ENCODE measurements around a stretch of chr22.

DNA sequence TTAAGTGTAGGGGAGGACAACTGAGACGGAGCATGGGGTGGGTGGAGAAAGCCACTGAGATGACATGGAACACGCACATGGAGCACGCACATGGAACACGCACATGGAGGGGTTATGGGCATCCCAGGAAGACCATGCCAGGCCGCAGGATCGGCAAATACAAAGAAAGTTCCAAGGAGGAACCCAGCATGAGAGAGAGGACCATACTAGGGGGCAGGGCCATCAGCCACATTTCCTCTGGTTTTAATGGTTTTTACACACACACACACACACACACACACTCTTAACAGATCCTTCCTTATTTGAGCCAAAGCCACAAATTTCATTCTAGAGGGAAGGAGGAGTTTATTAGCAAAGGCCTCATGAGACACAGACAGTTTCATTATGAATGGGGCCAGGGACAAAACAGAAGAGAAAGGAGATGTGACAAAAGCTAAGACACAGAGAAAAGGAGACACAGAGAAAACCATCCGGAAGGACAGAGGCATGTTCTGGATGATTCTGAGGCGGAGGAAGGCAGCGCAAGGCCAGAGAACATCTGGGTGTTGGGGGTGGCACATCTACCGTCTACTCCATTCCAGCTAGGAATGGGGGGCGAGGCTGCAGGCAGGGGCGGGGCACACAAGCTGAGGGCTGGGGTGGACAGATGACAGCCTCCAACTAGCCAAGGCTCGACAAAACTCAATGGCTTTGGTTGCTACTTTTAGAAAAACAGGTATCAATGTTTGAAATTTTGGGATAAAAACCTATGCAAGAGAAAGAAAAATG, 32.2 kb upstream of the ARFGAP3 start:
- PRO-cap = no peak

- PRO-cap = no peak
These were observed 72.3 kb upstream of the ARFGAP3 start for GRCh38 chr22:42929323-42929814.

DNA sequence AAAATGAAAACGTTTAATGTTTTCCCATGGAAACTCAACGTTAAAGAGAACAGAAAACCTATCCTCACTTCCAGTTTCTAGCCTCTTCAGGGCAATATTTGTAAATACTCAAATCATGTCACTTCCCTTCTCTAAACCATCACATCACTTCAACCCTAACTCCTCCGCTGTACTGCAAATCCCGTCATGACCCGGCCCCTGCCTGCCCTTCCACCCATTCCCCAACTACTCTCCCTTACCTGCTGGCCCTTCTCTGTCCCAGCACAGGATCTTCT, 74.8 kb upstream of the ARFGAP3 start:
- PRO-cap = no peak

DNA sequence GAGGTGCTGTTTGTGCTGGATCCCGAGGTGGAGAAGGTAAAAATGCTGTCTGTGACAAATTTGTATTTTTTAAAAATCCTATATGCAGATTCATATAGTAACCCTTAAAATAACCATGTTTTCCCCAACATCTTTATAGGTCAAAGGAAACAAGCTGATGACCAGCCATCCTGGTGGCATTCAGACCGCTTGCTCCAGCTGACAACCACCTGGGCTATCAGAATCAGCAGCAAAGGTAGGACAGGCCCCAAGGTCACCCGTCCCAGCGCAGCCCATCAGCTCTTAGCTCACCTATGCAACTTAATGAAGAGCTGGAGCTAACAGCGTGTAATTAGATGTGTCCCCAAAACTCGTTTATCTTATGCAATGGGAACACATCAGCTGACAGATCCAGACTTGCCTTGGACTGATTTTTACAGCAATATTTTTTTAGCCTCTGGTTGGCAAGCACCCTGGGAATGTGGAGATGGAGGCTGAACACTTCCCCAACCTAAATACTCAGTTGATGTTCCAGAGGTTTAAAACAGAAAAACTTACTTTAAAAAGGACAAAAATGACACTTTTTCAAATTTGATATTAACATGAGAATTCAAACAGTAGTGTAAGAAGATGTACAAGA, 76.0 kb downstream of the PACSIN2 start:
- PRO-cap = no peak

DNA sequence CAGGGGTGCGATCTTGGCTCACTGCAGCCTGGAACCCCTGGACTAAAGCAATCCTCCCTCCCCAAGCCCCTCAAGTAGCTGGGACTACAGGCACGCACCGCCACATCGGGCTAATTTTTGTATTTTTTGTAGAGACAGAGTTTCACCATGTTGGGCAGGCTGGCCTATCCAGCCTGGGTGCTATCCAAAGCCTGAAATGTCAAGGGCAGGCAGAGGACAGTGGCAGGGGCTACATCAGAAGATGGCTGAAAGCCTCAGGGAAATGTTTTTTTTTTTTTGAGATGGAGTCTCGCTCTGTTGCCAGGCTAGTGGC, 12.5 kb upstream of the PACSIN2 start:
- PRO-cap = no peak

GRCh38 chr22:43103904-43104430, 6.6 kb upstream of the BIK start:
- PRO-cap = no peak

DNA sequence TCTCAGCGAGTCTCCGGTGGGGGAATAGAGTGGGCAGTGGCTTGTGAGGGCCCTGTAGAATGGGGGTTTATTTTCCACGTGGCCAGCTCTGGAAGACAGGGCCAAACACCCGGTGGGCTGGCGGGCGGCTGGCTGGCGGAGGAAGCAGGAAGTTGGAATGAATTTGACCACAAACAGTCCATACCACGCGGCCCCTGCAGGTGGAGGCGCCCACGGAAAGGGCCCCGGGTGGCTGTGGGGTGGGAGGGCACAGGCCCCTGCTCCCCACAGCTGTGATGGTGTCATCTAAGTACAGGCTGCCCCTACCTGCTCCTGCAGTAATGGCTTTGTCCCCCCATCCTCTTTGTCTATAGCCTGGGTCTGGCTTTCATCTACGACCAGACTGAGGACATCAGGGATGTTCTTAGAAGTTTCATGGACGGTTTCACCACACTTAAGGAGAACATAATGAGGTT, 15.0 kb downstream of the MCAT start:
- PRO-cap = no peak

DNA sequence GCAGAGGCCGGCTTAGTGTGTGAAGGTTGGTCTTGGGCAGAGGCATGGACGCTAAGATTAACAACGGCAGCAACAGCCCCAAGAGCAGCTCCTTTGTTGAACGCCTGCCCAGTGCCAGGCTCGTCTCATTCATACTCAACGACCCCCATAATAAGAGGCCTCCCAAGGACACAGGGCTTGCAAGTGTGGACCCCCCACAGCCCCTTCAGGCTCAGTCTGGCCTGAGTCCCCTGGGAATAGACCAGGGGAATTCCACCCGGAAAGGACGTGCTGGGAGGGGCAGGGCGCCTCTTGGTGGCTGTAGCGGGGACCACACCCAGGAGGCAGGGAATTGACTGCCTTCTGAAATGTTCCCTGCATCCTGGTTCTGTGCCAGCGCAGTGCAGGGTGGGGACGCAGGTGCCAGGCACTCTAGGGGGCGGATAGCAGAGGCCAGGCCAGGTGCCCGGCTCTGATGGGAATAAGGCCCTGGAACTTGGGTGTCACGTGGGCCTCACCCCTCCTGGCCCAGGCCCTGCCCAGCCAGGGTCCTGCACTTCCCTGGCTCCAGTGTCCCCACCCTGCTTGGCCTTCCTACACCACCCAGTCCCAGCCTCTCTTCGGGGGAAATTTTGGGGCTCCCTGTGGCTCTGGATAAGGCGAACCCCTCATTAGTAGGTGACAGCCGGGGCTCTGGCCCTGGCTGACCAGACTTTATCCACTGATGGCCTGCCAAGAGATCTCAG, 8.5 kb downstream of the TSPO start:
- PRO-cap = no peak

DNA sequence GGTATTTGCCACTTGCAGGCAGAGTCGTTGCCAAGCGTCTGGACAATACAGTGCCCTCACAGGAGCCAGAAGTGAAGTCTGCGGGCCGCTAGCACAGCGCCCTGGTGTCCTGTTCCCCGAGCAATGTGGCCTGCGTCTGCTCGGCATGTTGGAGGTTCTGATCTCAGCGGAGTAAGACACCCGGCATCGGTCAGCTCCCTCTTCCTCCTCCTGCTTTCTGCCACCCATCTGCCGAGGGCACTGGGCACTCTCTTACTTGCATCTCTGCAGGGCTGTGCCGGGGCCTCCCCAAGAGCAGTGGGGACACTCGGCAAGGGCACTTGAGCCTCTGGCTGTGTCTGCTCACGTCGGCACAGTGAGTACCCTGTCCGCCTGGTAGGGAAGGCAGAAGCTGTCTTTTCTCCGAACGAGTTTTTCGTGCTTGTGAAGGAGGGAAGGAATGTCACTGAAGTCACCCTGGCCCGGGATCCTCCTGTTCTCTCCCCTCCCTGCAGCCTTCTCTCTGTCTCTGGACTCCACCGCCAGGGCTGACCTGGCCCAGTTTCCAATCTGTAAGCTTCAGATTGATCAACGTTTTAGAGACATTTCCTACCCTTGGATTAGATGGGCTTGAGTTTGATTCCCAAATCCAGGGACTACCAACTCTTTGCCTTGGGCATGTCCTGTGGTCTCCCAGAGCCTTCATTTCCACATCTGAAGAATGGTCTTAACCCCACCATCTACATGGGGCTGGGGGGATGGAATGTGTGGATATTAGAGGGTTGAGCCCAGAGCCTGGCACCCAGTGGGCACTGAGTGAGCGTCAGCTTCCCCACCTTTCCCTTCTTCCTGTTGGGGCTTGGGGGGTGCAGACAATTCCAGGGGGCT, 10.7 kb upstream of the TTLL12 start:
- PRO-cap = no peak

GRCh38 chr22:43203438-43203892, 16.5 kb upstream of the TTLL12 start:
- PRO-cap = no peak

DNA sequence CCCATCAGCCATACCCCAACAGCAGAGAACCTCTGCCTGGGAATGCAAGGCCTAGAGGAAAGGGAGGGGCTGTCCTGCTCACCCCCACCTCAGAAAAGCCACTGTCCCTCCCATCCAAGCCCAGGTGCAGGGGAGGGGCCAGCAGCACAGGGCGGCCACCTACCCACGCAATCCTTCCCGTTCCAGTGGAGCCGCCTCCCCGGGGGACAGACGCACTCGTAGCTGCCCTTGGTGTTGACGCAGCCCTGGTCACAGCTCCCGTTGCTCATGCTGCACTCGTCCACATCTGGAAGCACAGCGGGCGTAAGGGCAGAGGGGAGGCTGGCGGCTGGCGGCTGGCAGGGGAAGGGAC, 40.3 kb upstream of the TTLL12 start:
- PRO-cap = no peak

GRCh38 chr22:43237148-43237797, 50.3 kb upstream of the TTLL12 start:
- PRO-cap = no peak

DNA sequence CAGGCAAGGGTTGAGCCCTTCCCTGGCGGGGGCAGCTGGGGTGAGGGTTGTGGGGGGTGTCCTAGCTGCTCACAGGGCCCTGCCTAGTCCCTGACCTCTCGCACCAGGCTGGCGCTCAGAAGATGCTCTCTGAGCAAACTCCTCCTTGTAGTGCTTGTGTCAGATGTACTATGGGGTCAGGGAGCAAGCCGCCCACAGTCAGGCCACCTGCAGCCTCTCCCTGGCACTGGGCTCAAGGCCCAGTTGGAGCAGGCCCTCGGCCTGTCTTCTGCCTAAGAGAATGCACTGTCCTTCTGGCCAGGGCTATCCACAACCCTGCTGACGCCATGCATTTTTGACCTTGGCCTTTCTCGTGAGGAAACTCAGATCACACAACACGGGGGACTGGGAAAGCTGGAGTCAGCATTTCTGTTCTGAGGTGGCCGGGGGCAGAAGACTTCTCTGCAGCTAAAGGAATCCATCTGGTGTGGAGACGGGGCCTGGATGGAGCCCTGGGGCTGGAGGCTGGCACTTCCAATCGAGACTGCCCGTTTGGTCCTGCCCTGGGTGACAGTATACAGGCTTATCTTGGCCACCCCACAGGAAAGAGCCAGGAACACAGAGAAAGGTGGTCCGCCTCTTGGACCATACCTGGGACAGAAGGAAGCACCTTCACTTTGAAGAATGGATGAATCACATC, 74.0 kb upstream of the TTLL12 start:
- PRO-cap = no peak

GRCh38 chr22:43295161-43295731, 47.9 kb downstream of the SCUBE1 start:
- PRO-cap = unidirectional peak, minus-strand start at chr22:43295240

DNA sequence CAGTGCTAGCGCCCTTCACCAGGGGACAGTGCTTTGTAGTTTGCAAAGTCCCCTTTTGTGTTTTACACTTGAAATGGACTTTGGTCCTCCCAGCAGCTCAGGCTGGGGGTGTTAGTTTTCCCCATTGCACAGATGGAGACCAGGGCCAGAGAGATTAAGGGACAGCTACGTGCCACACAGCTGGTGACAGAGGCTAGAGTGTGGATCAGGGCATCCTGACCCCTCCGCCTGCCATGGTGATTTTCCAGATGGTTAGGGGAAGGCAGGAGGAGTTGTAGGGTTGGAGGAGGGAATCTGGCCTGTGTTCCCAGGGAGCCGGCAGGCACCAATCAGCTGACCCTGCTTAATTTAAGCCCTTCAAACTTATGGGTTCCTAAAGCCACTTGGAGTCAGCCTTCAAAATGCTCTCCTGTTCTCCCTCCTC, 22.5 kb upstream of the MPPED1 start:
- PRO-cap = no peak

DNA sequence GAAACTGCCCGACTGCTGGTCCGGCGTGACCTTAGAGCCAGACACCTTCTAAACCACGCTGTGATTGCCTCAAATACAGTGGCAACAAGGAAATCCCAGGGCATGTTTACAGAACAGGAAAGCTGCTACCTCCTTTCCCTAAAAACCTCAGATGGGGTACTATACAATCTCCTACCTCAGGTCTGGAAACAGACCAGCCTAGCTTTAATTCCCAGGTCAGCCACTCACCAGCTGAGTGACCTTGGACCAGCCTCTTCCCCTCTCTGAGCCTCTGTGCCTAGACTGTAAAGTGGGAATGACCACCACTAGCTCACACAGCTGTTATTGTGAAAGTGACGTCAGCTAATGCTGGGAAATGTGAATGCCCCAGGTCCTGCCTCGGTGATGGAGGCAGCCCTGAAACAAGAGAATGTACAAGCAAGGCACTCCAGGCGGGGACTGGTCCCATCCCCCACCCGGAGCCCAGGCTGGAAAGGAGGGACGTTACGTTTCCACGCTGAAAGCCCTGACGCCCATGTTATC, 991 bp downstream of the SULT4A1 start:
- PRO-cap = no peak

DNA sequence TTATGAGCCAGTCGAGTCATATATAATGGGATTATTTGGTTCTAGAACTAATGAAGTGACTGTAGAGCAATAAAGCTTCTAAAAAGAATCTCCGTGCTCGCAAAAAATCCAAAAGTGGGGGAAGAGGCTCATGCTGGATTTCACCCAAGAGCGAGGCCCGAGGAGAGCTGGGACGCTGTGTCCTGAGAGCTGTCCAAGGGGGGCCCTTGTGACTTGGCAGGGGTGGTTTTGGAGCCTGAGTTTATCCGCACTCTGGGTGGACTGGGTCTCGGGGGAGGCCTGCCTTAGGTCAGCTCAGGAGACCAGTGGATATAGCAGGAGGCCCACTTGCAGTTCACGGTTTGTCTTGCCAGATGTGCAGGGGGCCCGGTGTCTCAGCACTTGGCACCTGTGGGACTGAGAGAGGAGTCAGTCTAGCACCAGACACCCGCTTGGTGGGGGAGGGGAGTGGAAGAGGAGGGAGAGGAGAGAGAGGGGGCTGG, 33.2 kb downstream of the PARVB start:
- PRO-cap = no peak

DNA sequence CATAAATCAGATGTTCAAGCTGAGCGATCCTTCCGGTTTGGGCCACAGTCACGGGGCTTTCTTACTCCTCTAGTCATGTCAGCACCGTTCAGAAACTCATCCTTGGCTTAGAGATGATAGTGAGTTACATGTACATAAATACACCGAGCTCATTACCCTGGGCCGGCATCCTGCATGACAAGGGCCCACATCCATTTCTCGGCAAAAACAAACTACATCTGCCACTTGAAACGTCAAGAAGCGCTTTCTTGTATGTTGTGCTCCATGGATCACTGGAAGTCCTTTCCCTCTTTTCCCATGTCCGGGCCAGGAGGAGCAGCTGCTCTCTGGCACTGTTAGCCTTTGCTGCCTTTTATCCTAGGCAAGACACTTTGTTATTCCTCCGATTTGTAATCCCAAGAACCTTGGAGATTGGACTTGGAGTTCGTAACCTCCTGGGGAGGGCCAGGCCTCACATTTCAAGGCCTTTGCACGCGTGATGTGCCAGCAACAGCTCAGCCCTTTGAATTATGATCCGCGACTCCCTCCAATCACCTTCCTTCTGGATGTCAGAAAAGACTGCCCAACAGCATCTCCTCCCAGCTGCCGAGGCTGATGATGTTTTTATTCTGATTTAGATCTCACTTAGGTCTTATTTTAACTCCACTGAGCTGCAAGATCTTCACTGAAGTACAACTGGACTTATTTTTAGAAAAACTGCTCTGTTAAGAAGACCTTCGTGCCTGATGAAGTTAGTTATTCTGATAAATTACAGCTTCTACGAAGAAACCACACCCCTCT, 62.1 kb downstream of the PARVB start:
- PRO-cap = no peak

GRCh38 chr22:44291905-44292372, 20.8 kb downstream of the SHISAL1 start:
- PRO-cap = no peak

DNA sequence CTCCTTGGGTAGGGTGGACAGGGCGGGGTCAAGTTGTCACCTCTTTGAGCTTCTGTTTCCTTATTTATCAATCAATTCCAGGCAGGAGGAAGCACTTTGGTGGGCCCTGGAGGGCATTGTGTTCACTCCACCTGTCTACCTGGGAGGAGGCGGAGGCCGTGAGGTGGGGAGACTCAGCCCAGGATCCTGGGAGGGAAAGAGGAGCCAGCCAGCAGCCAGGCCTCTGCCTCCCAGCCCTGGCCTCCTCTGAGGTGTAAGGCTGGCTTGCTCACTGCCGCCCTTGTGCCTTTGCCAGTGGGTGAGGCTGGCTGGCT, 25.5 kb upstream of the SHISAL1 start:
- PRO-cap = no peak